Measurements from ENCODE around the genes B3GAT3, SLC22A25 and PLAAT3.

- PRO-cap, 3 experiments, result peak in 3 of 3 experiments; most common plus-strand start chr11:62622212 (in 2); most common minus-strand start chr11:62621984 (in 2)
- RAMPAGE, long total RNA, result no peak
These were observed at the start of gene B3GAT3 for GRCh38 chr11:62621811-62622757. Gene B3GAT3 (minus strand): TSS chr11:62621986.

DNA sequence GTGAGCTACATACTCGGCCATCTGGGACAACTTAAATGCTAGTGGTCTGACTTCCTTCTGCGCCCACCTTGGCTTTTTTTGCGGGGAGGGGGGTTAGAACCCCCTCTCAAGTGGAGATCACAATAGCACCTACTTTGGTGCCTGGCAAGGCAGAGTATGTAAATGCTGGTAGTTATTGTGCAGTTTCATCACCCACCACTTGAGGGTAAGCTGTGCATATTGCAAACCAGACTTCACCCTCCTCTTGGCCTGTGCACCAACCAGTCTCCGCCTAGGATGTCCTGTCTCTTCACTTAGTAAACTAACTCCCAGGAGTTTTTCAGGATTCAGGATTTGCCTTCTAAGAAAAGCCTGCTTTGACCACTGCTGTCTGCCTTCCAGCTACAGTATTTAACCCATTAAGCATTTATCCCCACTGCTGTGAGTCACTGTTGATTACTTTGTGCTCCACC lies 1.9 kb upstream of the UBXN1 start:
- PRO-cap, 3 experiments, result no peak in any of the 3 experiments
- RAMPAGE, long total RNA, result no peak

DNA sequence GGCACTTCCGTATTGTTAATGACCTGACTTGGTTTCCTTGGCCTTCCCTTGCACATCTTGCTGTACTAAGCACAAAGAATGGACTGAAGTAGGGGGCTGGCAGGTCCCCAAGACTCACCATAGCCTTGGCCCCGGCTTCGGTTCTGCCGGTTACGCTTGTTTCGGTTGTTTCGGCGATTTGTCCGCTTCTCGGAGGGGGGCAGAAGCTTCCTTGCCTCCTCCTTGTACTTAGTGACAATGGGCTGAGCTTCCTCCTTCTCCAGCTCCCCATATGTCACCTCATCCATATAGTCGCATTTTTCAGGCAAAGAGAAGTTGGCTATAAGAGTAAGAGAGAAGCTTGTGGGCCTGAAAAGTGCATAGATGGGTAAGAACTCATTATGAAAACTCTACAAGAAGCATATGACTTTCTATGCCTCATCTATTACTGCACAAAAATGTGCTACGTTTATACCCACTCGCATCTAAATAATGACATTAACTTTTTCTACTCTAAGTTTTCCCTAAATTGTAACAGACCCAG lies 9.5 kb downstream of the GNG3 start:
- PRO-cap, 3 experiments, result no peak in any of the 3 experiments
- RAMPAGE, long total RNA, result no peak

DNA sequence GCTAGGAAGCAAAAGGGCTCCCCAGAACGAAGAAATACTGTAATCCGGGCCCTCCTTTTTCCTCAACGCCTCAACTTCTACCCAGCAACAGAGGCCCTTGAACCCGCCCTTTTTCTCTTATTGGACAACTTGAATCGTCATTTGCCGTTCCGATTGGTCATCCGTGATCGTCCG lies 457 bp upstream of the HNRNPUL2 start:
- PRO-cap, 3 experiments, result peak in 3 of 3 experiments; most common minus-strand start position 72 of the sequence (in 1)
- RAMPAGE, long total RNA, result no peak

DNA sequence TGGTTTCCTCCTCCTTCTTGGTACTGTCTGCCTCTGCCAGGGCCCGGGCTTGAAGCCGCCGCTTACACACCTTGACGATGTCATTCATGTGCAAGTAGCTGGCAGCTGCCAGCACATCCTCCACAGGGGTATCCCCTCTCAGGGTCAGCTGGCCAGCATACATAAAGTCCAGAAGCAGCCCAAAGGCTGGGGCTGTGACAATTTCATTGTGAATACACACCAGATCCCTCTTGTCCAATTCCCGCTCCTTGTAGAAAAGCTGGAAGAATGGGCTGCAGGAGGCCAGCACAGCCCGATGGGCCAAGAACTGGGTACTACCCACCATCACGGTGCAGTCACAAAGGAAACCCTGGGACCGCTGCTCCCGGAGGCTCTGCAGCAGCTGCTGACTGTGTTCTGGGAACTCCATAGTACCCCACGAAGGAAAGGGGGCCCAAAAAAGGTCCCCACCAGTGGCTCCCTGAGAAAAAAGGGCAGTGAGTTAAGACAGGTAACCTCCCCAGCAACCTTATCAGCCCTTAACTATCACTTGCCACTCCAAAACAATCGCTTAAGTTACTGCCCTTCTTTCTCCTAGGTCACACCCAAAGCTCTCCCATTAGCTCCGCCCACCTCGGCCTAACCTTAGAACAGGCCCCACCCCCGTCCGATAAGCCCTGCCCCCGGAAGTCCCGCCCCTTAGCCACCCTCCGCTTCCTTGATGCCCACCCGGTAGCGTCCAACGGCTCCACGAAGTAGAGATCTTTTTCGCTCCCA lies 526 bp downstream of the ZBTB3 start:
- PRO-cap, 3 experiments, result peak in 3 of 3 experiments; most common plus-strand start position 681 of the sequence (in 1); most common minus-strand start position 595 of the sequence (in 3)
- RAMPAGE, long total RNA, result no peak

GRCh38 chr11:62795557-62796848 lies 4.2 kb upstream of the TMEM223 start:
- PRO-cap, 3 experiments, result no peak in any of the 3 experiments
- RAMPAGE, long total RNA, result no peak

GRCh38 chr11:62827469-62827924 lies 4.4 kb downstream of the STX5 start:
- PRO-cap, 3 experiments, result no peak in any of the 3 experiments
- RAMPAGE, long total RNA, result no peak

GRCh38 chr11:62852741-62853243 lies 13.4 kb upstream of the WDR74 start:
- PRO-cap, 3 experiments, result no peak in any of the 3 experiments
- RAMPAGE, long total RNA, result no peak

- PRO-cap, 3 experiments, result no peak in any of the 3 experiments
- RAMPAGE, long total RNA, result no peak
These were observed 15.1 kb upstream of the WDR74 start for GRCh38 chr11:62854572-62854894.

DNA sequence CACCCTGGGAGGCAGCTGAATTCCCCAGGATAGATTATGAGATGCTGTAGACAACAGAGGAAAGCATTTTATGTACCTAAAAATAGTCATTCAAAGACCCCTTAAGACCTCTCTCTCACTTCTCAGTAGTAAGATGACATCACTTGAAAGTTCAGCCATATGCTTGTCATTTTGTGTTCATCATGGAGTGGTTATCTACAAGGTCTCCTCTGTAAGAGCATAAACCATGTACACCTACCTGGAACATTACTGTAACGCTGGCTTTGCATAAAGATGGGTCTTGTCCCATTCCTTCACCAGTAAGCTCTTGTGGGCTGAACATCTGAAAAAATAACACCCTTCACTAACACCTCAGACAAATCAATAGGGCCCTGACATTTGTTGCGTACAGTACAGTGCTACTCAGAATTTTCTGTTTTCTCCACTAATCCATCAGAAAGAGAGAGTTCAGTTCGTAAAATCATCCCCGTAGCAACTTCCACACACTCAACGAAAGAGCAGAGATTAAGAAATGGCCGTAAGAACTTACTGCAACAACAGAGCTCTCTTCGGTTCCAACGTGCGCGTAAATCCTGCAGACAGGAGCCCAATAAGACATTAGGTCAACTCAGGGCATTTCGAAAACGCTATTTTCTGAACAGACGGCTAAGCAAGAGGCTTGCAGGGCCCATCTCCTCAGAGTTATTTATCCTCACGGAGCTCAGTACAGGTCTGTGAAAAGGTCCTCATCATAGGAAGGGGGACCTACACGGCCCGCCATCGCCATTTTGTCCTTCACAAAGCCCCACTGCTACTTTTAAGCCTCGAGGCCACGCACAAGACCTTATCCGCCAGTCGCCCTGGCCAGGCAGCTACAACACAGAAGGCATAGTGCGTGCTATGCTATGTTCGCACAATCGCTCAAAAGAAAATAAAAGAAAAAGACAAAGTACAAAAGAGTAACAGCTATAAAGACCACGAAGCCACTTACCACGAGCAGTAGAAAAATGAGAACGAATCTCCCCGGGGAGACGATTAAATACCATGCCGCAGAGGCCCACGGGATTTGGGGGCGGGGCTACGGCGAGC lies 15.8 kb upstream of the WDR74 start:
- PRO-cap, 3 experiments, result peak in 3 of 3 experiments; most common minus-strand start position 988 of the sequence (in 2)
- RAMPAGE, long total RNA, result no peak

- PRO-cap, 3 experiments, result no peak in any of the 3 experiments
- RAMPAGE, long total RNA, result no peak
These were observed 6.8 kb upstream of the CHRM1 start for GRCh38 chr11:62927729-62928523.

DNA sequence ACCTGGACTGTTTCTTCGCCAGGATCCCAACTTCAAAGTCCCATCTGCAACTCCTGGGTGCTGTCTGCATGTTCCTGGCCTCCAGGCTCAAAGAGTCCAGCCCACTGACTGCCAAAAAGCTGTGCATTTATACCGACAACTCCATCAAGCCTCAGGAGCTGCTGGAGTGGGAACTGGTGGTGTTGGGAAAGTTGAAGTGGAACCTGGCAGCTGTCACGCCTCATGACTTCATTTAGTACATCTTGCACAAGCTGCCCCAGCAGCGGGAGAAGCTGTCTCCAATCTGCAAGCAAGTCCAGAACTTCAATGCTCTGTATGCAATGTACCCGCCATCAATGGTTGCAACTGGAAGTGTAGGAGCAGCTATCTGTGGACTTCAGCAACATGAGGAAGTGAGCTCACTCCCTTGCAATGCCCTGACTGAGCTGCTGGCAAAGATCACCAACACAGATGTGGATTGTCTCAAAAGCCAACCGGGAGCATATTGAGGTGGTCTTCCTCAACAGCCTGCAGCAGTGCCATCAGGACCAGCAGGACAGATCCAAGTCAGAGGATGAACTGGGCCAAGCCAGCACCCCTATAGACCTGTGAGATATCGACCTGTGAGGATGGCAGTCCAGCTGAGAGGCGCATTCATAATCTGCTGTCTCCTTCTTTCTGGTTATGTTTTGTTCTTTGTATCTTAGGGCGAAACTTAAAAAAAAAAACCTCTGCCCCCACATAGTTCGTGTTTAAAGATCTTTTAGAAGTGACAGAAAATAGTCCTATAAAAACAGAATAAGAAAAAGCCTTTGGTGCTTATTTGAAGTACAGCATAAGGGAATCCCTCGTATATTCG lies at the start of gene SLC22A25:
Gene SLC22A25, minus strand, starts transcription at position 168 of the 838 bp plus-strand sequence.
- PRO-cap, 3 experiments, result no peak in any of the 3 experiments
- RAMPAGE, long total RNA, result no peak

- PRO-cap, 3 experiments, result no peak in any of the 3 experiments
- RAMPAGE, long total RNA, result no peak
These were observed 1.2 kb upstream of the SLC22A25 start for GRCh38 chr11:63244424-63245231.

GRCh38 chr11:63491593-63492084 lies 672 bp upstream of the PLAAT5 start:
- PRO-cap, 3 experiments, result no peak in any of the 3 experiments
- RAMPAGE, long total RNA, result no peak

DNA sequence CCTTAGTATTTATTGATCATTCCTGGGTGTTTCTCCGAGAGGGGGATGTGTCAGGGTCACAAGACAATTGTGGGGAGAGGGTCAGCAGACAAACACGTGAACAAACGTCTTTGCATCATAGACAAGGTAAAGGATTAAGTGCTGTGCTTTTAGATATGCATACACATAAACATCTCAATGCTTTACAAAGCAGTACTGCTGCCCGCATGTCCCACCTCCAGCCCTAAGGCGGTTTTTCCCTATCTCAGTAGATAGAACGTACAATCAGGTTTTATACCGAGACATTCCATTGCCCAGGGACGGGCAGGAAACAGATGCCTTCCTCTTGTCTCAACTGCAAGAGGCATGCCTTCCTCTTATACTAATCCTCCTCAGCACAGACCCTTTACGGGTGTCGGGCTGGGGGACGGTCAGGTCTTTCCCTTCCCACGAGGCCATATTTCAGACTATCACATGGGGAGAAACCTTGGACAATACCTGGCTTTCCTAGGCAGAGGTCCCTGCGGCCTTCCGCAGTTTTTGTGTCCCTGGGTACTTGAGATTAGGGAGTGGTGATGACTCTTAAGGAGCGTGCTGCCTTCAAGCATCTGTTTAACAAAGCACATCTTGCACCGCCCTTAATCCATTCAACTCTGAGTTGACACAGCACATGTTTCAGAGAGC lies 8.3 kb upstream of the PLAAT4 start:
- PRO-cap, 3 experiments, result no peak in any of the 3 experiments
- RAMPAGE, long total RNA, result no peak

- PRO-cap, 3 experiments, result no peak in any of the 3 experiments
- RAMPAGE, long total RNA, result no peak
These were observed 3.5 kb upstream of the PLAAT4 start for GRCh38 chr11:63532889-63533770.

GRCh38 chr11:63534969-63535498 lies 1.6 kb upstream of the PLAAT4 start:
- PRO-cap, 3 experiments, result no peak in any of the 3 experiments
- RAMPAGE, long total RNA, result no peak

- PRO-cap, 3 experiments, result no peak in any of the 3 experiments
- RAMPAGE, long total RNA, result no peak
These were observed 10.2 kb downstream of the PLAAT2 start for GRCh38 chr11:63552852-63553413.

GRCh38 chr11:63553611-63554252 lies 9.4 kb downstream of the PLAAT2 start:
- PRO-cap, 3 experiments, result no peak in any of the 3 experiments
- RAMPAGE, long total RNA, result no peak

DNA sequence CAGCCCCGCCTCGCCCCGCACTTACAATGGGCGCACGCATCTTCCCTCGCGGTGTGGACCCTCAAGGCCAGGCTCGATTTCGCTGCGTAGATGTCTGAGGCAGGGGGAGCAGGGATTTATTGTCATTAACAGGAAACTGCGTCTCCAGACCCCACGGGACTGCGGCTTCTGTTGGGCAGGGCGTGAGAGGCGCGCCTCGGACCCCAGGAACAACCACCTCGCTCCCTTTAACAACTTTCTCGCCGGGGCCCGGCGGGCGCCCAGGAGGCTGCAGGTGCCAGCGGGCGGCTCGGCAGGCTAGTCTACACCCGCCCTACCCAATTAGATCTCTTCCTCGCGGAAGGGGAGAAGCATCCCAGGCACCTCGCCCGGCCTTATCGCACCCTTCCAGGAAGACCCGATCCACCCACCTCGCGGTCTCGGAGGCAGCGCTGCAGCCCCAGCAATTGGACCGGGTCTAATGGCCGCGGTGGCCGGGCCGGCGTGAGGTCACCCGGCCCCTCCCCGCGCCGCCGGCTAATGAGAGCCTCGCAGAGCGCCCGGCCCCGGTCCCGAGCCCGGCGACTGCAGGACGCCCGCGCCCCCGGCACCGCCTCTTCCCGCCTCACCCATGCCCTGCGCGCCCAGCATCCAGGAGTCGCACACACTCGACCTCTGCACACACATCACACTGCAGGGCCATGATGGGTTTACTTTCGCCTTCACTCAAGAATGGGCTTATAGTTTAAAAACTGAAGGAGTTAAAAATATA lies at the start of gene PLAAT3:
Gene PLAAT3, minus strand, starts transcription at position 459 of the 751 bp plus-strand sequence.
- PRO-cap, 3 experiments, result peak in 3 of 3 experiments; most common plus-strand start position 646 of the sequence (in 1); most common minus-strand start position 521 of the sequence (in 2)
- RAMPAGE, long total RNA, result no peak

All from cerebellum (tissue), 5 donors.